H7 (cell line): ENCODE measurements around a stretch of chr12.

DNA sequence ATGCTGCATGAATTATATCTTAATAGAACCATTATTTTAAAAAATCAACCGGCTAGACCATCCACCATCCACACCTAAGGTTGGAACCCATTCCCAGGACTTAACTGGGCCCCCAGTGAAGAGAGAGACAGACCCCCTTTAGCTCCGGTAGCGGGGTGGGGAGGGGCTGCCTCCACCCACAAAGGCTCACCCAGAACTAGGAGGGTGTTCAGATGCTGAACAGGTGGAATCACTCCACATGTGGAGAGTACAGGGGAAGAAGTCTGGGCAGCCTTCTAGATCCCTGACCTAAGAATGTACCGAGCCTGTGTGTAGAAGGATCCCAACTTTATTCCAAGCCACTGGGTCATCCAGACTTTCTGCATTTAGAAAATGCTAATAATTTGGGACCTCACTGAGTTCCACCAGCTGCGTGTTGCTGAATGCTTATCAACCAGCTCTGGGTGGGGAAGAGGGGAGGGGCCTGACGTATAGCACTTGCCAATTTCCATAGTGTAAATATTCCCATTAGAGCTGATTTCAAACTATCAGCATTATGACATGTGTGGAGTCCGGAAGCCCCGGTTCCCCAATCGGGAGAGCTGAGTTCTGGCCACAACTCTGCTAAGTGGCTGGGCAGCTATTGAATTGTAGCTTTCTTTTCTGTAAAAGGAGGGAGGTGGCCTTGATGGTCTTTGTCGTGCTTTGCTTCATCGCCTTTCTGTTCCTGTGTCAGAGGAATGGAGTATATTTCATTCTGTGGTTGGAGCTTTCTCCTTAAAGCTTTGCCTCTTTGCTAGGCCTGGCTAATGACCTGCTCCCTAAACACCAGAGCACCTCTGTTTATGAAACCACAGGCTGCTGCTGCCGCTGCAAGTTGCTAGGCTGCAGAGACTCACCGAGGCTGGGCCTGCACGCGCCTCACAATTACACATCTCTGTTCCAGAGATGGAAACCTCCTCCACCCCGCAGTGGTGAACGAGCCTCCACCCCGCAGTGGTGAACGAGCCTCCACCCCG, 7.9 kb upstream of the BCL7A start:
- RAMPAGE, long total RNA = no peak

DNA sequence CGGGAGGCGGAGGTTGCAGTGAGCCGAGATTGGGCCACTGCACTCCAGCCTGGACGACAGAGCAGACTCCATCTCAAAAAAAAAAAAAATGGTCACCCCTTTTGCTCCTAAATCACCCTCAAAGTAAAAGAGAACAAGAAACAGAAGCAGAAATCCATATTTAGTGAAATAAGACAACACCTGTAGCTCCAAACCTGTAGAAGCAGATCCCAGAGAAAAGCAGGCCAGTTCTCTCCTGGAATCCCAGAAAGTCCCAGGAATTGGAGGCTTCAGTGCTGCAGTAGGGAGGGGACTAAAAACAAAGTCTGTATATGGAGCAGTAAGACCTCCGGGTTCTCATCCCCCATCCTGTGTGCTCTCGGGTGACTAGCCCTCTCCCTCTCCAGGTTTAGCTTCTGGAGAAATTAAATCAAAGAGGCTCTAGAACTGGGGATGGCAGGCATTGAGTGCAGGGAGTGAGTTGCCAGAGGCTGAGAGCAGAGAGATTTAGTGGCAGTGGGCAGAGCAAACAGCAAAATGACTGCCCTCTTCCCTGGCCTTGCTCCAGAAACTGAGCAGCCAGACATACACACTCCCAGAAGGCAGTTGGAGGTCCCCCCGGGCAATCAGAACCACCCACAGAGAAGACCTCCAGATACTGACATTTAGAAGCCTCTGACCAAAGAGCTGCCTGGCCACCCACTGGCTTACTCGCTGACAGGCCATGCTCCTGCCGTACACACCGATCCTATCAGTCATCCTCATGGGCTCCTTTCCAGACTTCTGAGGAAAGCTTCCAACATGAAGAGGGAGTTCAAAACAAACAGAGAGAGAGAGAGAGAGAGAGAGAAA, 6.3 kb upstream of the MLXIP start:
- RAMPAGE, long total RNA = no peak

DNA sequence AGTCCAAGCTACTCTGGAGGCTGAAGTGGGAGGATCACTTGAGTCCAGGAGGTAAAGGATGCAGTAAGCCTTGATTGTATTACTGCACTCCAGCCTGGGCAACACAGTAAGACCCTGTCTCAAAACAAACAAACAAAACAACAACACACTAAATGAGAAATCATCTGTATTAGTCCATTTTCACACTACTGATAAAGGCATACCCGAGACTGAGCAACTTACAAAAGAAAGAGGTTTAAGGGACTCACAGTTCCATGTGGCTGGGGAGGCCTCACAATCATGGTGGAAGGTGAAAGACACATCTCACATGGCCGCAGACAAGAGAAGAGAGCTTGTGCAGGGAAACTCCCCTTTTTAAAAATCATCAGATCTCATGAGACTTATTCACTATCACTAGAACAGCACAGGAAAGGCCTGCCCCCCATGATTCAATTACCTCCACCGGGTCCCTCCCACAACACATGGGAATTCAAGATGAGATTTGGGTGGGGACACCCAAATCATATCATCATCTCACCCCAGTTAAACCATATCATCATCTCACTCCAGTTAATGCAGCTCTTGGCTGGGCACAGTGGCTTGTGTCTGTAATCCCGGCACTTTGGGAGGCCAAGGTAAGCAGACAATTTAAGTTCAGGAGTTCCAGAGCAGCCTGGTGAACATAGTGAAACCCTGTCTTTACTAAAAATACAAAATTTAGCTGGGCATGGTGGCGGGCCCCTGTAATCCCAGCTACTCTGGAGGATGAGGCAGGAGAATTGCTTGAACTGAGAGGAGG, 4.5 kb upstream of the MLXIP start:
- RAMPAGE, long total RNA = no peak

GRCh38 chr12:122080393-122080891, 1.9 kb downstream of the MLXIP start:
- RAMPAGE, long total RNA = no peak

DNA sequence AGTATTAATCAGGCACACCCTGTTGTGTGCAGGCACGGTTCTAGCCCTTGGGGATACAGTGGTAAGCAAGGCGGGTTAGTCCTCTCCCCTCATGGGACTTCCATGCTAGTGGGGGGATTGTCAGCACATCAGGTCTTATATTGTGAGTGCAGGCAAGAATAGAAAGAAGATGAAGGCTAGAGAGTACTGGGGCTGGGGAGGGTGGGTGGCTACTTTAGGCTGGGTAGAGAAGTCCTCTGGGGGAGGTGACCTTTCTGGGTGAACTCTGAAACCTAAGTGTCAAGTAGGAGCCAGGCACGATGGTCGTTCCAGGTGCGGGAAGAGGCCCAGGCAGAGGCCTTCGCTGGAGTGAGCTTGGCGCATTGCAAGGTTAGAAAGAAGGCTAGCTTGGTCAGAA, 8.6 kb downstream of the MLXIP start:
- RAMPAGE, long total RNA = no peak

DNA sequence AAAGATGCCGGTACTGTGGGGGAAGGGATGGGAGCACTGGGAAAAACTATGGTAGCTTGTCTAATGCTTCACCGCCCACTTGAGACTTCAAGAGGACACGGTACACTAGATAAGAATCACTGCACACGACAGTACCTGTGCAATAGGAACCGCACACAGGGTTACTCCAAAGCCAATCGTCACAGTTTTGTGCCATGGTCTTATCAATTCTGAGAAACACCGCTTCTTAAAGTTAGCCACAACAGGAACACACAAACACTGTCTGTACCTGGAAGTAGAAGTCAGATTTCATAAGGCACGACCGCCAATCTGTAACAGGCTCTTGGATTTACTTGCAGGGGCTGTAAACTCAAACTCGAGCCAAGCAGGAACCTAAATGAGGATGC, 1.5 kb downstream of the DIABLO start:
- RAMPAGE, long total RNA = no peak

DNA sequence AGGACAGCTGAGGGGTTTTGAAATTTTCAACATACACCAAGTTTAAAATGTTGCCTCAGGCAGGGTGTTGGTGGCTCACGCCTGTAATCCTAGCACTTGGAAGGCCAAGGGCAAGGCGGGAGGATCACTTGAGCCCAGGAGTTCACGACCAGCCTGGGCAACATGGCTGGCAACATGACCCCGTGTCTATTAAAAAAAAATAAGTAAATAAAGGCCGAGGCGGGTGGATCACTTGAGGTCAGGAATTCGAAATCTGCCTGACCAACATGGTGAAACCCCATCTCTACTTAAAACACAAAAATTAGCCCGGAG, 1.1 kb downstream of the DIABLO start:
- RAMPAGE, long total RNA = no peak

DNA sequence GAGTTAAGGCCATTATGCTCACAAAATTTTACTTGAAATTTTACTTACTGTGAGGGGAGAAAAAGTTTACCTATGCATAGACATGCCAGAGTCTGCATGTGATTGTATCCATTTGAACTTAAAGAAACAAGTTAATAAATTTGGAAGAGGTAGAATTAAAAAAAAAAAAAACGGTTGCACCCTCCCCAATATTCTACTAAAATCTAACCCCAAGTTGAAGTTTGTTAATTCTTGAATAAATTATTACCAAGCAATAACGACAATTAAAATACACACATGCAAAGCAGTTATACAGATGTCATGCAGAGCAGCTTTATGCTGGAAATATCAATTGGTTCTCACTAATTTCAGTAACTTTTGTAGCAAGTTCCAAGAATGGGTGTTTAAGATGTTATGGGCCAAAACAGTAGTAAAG, 13.0 kb upstream of the VPS33A start:
- RAMPAGE, long total RNA = no peak

GRCh38 chr12:122319227-122319542, 52.9 kb upstream of the VPS33A start:
- RAMPAGE, long total RNA = no peak

DNA sequence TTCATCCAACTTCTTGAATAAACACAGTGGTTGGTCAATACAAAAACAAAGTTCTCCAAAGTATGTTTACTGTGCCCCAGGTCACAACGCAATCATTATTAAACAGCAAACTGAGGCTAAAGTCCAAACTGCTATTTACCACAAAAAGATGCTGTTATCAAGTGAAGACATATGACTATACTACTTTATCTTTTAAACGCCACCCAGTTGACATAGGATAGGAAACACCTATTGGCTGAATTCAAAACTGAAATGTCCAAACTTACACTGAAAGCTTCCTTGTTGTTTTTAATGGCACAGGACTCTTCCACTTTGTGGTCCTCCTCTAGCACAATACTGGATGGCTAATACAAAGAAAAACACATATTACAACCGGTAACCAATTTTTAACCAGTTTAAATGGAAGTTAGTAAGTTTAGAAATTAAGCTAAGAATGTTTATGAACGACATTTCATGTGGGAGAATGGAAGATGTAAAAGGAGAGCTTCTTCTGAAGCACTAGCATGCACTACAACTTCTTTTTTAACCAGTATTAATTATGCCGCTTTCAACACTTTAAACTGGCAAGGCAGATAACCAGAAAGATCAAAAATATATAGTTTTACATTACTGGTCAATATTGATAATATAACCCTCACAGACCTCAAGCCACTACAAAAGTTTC, 11.5 kb downstream of the ZCCHC8 start:
- RAMPAGE, long total RNA = no peak

DNA sequence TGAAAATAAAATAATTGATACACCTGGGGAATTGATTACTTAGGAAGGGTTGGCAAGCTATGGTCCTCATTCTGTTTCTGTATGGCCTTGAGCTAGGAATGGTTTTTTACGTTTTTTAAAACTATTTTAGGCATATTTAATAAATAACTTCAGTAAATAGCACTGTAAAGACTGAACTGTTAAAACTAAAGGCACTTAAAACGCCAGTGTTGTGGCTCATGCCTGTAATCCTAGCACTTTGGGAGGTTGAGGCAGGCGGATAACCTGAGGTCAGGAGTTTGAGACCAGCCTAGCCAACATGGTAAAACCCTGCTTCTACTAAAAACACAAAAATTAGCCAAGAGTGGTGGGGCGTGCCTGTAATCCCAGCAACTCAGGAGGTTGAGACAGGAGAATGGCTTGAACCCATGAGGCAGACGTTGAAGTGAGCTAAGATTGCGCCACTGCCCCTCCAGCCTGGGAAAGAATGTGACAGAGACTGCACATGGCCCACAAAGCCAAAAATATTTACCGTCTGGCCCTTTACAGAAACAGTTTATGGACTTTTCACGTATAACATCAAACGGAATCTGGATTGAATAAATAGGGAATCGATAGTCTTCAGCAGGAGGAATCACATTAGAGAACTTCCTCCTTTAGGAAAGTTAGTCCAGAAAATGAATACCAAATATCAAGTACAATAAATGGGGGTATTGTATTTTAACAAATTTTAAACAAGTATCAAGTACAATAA, 3.5 kb downstream of the RSRC2 start:
- RAMPAGE, long total RNA = no peak

- RAMPAGE, long total RNA = no peak
These were observed 65.4 kb downstream of the KNTC1 start for GRCh38 chr12:122592350-122593044.

DNA sequence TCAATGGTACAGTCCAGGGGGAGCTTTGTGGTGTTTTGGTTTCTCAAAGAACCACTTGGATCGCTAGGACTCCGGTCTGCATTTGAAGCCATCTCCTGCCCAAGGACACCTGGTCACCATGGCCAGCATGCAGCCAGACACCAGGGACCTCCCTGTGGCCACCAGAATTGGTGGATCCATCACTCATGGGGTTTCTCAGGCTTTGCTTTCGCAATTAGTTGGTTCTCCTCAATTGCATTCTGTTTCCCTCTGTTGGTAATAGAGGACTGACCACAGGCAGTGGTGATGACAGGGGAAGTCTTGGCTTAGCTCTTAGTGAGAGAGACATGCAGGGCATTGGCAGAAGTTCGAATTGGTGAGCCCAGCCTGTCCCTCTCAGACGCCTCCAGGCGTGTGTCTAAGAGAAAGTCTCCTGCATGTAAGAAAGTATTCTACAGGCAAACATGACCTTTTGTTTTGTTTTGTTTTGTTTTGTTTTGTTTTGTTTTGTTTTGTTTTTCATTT, 21.4 kb downstream of the HCAR2 start:
- RAMPAGE, long total RNA = no peak

- RAMPAGE, long total RNA = no peak
These were observed 1.5 kb downstream of the HIP1R start for GRCh38 chr12:122836582-122837422.

DNA sequence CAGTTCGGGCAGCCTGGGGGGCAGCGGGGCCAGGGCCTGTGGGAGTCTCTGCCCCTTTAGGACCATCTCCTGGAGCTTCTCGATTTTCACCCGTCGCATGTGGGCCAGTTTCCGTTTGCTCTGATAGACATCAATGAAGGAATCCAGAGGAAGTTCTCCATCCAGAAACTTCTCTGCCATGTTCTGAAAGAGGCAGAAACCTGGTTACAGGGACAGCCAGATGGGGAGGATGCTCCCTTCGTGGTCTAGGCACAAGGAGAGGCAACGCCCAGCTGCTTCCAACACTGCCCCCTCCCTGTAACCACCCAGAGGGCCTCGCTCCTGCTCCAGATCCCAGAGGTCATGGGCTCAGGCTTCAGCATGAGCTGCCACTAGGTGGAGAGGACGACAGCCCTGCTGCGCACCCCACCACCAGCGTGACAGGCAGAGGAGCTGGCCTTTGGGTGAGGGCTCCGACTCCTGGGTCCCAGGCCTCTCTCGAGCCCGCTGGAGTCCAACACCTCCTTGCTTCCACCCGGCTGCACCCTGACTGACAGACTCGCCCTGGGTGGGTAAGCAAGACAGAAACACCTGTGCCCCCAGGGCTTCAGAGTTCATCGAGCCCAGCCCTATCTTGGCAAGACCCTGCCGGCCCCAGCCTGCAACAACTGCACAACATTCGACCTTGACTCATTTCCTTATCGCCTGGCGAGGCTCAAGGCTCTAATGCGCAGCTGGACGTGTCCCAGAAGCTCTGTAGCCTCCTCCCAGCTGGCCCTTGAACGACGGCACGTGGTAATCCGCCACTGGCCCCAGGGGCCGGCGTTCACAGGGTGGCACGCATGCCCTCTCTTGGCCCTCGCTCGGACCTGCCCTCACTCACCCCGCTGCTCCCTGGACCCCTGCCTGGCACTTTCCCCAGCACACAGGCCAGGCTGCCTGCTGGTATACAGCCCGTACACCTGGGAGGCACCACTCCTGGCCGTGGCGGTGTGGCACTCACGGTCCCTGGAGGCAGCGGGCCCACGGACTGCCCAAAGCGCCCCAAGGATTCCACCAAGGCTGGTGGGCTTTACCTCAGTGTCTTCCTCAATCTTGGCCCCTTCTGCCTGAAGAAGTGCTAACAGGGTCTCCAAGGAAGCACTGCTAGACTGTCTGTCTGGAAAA, 28.1 kb downstream of the VPS37B start:
- RAMPAGE, long total RNA = no peak

GRCh38 chr12:122870599-122871711, 25.0 kb downstream of the VPS37B start:
- RAMPAGE, long total RNA = no peak

DNA sequence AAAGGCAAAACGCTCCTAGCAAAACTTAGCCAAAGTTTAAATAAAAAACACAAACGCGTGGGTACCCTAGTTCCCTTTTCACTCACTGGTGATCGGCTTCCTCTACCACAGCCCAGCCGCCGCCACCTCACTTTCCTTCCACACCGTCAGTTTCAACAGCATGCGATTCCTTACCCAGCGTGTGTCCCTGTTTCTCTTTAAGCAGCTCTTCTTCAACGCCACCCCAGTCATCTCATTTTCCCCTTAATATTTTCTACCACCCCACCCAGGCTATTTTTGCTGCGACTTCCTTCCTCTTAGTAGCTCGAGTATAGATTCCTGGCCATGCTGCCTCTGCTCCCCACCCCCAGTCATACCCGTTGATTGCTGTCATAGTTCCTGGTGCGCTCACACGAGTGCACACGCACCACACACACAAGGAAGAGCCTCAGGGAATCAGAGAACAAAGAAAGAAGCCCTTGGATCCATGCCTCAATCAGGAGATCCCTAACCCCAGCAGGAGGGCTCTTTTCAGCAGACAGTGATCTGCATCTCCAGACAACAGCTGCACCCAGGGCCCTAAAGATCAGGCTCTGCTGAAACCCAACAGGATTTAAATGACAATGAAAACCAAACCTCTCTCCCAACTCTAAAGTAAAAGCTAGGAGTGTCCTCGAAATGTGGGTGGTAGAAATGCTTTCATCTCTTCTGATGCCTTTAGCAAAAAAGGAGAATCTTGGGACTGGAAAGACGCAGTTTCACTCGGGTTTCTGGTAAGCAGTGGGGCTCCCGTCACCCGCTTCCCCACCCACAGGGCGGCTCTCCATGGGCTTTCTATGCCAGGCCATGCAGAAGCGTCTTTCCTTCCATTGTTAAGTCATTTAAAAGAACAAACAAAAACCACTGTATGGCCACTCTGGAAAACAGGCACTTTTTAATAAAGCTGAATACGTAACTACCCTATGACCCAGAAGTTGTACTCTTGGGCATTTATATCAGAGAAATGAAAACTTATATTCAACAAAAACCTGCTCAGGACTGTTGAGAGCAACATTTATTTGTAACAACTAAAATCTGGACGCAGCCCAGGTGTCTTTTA, 23.8 kb downstream of the VPS37B start:
- RAMPAGE, long total RNA = no peak

DNA sequence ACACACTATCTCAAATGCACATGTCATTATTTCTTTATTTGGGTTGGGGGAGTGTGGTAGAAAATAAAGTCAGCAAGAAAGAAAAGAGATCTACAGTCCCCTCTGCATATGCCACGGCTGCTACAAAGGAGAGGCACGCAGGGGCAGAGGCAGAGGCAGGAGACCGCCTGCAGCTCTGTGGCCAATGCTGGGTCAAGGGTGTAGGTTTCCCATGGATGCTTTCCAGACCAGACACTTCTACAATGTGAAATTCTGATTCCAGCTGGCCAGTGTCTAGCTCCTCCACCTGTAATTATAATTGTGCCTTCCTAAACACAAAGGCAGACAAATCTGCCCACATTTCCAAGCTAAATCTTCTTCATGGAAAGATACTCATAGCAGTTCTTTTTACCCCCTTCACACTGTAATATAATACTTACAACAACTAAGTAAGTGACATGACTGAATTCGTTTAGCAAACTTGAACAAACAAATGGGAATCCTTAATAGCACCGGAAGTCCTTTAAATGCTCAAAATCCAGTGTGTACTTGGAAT, 19.1 kb downstream of the VPS37B start:
- RAMPAGE, long total RNA = no peak

DNA sequence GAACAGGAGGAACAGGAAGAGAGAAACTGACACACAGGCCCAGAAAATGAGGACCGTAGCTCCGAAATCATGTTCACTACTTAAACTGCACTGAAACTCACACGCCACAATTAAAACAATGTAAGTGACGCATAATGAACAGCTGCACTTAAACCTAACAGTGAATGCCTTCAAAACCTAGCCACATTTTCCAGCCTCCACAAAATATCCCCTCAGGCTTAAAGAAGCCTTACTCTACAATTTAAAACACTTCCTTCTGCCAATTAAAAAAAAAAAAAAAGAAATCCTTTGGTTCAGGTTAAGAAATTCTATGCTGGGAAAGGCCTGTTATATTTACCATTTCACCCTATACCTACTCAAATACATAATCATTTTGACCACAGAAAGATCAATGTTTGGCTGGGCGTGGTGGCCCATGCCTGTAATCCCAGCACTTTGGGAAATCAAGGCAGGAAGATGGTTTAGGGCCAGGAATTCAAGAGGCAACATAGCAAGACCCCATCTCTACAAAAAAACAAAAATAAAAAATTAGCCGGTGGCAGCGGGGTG, 3.6 kb downstream of the VPS37B start:
- RAMPAGE, long total RNA = no peak

GRCh38 chr12:122916502-122917177, 20.7 kb upstream of the VPS37B start:
- RAMPAGE, long total RNA = no peak